RPMI7951 (cell line): ENCODE results near the genes LCN2 and CIZ1.

GRCh38 chr9:127959265-127959919, 21.4 kb downstream of the EEIG1 start:
- RAMPAGE, long total RNA: no peak

GRCh38 chr9:127969867-127970246, 10.9 kb downstream of the EEIG1 start:
- RAMPAGE, long total RNA: no peak

- RAMPAGE, long total RNA: no peak
These were observed 1.5 kb downstream of the EEIG1 start for GRCh38 chr9:127979020-127979866.

GRCh38 chr9:127991649-127992228, 10.9 kb upstream of the EEIG1 start:
- RAMPAGE, long total RNA: no peak

- RAMPAGE, long total RNA: no peak
These were observed 26.8 kb upstream of the EEIG1 start for GRCh38 chr9:128007377-128008229.

GRCh38 chr9:128071945-128073134, 4.3 kb downstream of the SLC25A25 start:
- RAMPAGE, long total RNA: no peak

- RAMPAGE, long total RNA: no peak
These were observed 27.5 kb downstream of the PTGES2 start for GRCh38 chr9:128099688-128100773.

DNA sequence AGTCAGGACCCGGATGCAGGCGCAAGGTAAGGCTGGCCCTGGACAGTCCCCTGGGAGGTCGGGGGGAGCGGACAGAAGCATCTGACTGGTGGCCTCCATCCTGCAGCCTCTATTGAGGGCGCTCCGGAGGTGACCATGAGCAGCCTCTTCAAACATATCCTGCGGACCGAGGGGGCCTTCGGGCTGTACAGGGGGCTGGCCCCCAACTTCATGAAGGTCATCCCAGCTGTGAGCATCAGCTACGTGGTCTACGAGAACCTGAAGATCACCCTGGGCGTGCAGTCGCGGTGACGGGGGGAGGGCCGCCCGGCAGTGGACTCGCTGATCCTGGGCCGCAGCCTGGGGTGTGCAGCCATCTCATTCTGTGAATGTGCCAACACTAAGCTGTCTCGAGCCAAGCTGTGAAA, 20.4 kb downstream of the PTGES2 start:
- RAMPAGE, long total RNA: no peak

- RAMPAGE, long total RNA: no peak
These were observed 7.0 kb downstream of the PTGES2 start for GRCh38 chr9:128120184-128121259.

- RAMPAGE, long total RNA: no peak
These were observed 2.0 kb downstream of the PTGES2 start for GRCh38 chr9:128125042-128126403.

DNA sequence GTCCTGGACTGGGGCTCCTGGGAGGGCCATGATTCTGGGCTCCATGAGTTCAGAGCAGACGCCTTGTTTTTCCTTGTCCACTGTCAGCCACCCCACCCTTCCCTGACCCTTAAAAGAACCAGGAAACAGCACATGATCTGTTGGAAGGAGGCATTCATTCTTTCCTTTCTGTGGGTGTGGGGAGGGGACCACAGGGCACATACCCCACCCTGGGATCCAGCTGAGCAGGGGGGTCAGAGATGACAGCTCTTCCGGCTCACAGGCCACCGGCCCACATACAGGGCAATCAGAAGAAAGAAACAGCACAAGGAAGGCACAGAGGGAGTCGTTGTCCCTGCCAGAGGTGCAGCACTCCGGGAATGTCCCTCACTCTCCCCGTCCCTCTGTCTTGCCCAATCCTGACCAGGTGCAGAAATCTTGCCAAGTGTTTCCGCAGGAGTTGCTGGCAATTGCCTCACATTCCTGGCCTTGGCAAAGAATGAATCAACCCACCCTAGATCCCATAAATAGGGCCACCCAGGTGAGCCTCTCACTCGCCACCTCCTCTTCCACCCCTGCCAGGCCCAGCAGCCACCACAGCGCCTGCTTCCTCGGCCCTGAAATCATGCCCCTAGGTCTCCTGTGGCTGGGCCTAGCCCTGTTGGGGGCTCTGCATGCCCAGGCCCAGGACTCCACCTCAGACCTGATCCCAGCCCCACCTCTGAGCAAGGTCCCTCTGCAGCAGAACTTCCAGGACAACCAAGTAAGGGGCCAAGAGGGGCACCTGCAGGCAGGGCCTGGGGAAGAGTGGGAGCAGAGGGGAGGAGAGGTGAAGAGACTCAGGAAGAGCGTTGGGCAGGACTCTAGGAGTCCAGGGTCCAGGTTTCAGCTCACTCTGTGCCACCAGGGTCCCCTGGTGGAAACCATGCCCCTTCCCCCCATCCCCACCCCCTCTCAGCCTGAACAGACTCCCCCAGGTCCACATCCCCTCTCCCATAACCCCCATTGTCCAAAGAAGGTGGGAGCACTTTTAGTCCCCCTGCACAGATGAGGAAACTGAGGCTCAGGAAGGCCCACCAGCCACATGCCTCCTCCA, at the start of gene LCN2:
Gene LCN2 (plus strand): TSS at position 532 of the 1,075 bp plus-strand sequence.
- RAMPAGE, long total RNA: no peak

DNA sequence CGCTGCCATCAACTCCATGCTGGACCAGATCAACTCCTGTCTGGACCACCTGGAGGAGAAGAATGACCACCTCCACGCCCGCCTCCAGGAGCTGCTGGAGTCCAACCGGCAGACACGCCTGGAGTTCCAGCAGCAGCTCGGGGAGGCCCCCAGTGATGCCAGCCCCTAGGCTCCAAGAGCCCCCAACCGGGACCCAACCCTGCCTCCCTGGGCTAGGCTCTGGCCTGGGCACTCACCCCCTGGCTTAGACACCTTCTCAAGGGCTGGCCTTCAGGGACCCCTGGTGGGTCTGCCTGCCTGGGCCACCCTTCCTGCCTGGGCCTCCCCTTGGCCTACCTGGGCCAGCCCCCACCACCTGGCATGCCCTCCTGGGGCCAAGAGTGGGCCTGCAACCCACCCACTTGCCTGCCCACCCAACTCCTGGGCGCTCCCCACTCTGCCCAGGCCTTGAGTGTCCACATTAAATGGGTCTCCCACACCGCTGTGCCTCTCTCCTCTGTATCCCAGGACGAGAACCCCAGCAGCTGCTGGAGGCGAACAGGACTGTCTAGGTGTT, 3.5 kb downstream of the BBLN start:
- RAMPAGE, long total RNA: no peak

DNA sequence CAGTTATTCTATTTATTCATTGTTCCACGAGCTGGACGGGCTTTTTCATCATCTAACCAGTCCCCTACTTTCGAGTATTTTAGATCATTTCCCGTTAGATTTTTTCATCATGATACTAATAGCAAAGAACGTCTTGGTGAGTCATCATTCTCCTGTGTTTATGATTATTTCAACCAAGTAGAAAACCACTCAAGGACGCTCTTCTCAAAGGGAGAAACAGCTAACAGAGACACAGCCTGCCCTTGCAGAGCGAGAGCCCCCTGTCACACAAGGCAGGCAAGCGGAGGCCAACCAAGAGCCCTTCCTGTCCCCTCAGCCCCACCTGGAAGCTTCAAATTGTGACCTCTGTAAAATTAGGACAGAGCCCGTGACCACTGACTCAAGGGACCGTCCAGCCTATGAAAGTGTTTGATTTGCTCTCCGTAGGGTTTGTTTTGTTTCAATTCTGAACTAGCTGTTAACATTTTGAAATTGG, 15.2 kb downstream of the BBLN start:
- RAMPAGE, long total RNA: no peak

- RAMPAGE, long total RNA: no peak
These were observed at the start of gene CIZ1 for GRCh38 chr9:128191037-128192087. Gene CIZ1, minus strand, starts transcription at chr9:128191572.

DNA sequence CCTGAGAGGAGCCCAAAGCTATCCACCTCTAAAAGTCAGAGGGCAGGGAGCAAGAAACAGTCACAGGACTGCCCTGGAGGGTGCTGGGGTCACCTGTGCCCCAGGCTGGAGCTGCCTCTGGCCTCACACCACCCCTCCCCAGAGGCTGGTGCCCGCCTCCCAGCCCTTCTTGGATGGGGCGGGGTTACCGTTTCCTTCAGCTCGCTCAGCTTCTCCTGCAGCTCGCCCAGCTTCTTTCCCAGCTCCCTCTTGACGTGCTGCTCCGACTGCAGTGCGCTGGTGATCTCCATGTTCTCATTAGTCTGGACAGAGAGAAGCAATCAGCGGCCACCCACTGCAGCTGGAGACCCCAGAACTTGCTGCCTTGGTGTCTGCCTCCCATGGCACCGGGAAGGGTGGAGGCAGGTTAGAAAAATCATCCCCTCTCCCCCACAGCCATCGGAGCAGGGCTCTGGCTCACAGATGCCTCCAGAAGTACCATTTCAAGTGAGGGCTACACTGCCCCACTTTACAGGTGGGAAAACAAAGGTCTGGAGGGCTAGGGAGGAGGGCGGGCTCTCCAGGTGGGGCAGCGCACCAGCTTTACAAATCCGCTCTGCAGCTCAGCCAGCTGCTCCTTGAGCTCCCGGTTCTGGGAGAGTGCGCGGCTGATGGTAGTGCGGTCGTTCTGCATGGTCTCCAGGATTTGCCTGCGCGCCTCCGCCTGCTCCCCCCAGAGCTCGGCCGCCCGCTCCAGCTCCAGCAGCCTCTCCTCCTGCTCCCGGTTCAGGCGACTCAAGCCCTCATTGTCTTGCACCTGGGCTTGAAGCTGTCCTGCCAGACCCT, 15.7 kb downstream of the GOLGA2 start:
- RAMPAGE, long total RNA: no peak

DNA sequence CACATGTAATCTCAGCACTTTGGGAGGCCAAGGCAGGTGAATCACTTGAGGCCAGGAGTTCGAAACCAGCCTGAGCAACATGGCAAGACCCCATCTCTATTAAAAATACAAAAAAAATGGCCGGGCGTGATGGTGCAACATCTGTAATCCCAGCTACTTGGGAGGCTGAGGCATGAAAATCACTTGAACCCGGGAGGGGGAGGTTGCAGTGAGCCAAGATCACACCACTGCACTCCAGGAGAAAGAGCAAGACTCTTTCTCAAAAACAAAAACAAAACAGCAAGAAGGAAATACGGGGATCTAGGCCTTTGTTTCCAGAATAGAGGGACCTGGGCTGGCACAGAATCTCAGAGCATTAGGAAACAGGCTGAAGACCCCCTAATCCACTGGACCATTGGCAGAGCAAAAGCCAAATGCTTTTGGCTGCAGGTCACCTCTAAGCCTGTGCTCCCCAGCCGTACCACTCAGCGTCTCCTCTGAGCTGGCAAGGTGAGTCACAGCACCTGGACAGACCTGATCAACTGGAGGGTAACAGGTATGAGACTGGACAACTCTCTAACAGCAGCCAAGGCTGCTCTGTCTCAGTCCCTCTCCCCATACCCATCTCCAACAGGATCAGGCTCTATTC, 4.9 kb downstream of the GOLGA2 start:
- RAMPAGE, long total RNA: no peak

DNA sequence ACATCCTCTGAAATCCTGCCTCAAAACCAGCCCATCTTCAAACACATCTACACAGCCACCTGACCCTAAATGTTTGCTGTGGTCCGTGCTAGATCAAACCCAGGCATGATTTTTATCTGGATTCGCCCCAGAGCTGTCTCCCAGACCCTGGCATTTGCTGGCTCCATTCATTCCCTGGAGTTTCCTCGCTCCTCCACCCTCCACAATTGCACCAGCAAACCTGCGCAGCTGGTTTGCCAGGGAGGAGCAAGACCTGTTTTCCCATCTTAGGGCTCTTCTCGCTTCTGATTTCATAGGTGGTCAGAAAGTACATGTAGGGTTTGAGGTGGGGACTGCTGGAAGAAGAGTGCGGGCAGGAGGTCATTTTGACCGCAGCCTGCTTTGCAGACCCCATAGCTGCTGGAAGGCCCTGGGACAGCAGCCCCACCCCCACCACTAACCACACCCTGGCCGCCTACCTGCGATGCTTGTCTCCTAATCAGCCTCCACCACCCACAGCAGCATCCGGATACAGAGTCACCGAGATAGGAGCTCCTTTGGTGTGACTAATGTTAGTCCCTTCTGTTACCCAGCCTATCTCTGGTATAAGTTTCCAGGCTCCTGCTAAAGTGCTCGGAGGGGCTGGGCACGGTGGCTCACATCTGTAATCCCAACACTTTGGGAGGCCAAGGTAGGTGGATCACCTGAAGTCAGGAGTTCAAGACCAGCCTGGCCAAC, 22.8 kb downstream of the SWI5 start:
- RAMPAGE, long total RNA: no peak

- RAMPAGE, long total RNA: no peak
These were observed 441 bp downstream of the TRUB2 start for GRCh38 chr9:128321708-128322303.

DNA sequence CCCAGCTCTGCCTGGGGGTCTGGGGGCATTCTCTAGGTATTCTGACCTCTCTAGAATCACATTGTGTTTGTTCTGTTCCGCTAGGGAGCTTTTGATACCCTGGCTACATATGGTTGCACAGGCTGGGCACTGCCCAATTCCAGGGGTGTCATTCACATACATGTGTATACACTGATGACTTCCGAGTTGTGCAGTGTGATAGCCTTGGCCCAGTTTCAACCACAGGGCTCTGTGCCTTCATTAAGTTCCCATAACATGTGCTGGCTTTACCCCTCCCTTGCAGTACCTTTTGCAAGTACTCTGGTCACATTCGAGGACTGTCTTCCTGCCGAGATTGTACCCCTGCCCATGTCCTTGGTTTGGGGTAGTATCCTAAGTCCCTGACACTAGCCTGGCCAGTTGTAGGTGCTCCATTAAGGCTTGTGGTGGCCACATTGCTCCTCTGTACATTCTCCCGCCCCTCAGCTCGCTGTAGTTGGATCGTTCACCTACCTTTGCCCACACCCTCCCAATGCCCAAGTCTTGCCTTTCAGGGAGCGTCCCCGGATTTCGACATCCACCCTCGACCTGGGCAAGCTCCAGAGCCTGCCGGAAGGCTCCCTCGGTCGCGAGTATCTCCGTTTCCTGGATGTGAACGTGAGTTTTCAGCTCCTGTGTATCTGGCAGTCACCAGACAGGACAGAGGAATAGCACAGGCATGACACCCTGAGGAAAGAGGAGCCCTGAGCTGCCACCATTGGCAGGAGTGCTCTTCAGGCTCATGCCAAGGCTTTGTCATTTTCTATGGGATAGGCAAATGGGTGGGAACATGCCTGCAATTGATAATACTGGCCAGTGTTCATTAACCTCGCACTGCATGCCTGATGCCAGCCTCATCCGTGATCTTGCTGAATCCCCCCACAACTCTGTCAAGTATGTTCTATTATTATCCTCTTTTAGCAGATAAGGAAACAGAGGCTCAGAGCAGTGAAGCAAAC, 2.9 kb downstream of the COQ4 start:
- RAMPAGE, long total RNA: no peak

DNA sequence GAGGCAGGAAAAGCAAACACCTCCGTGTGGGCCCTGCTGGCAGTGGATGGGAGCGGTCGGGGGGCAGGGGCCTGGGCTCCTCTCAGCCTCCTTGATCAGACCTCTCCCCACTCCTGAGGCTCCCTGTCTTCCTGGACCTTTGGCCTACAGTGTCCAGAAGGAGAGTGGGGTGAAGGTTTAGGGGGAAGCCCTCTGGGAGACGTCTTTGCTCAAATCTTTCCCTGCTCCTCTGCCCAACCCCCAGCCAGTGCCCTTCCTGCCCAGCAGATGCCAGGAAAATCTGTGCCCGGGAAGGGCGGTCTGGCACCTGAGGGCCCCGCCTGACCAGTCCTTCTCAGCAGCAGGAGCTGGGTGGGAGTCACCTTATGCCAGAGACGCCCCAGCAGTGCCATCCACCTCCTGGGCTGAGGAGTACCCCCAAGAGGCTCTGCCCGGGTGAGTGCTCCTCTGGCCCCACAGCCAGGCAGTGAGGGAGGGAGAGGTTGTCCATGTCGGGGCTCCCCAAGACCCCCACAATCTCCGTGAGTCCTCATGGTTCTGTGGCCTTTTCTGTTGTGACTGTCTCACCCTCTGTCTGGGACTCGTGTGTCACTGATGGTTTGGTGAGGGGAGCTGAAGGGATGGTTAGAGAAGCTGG, 14.9 kb upstream of the CERCAM start:
- RAMPAGE, long total RNA: no peak